Right ventricle myocardium (tissue), 1 donor: ENCODE measurements around a stretch of chr6.

DNA sequence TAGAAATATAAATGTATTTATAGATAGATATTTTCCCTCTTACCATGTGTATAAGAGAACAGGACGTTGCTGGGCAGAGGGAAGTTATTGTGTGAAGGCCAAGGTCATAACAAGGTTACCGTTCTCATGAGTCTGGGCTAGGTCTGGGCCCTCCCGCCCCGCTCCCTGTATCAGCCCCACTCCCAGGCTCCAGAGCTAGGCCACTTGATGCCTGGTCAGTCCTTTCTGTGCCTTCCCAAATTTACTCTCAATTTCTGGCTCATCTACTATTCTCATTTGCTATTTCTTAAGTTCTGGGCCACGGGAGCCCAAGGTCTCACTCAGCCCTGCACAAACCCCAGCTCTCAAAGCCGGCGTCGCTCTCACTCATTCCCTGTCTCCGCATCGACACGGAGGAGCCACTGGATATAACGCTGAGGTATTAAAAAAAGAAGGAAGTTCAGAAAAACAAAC is 96.7 kb downstream of the PSMG4 start:
- PRO-cap, 2 experiments = peak in 1 of 2 experiments; most common minus-strand start position 397 of the sequence (in 1)

DNA sequence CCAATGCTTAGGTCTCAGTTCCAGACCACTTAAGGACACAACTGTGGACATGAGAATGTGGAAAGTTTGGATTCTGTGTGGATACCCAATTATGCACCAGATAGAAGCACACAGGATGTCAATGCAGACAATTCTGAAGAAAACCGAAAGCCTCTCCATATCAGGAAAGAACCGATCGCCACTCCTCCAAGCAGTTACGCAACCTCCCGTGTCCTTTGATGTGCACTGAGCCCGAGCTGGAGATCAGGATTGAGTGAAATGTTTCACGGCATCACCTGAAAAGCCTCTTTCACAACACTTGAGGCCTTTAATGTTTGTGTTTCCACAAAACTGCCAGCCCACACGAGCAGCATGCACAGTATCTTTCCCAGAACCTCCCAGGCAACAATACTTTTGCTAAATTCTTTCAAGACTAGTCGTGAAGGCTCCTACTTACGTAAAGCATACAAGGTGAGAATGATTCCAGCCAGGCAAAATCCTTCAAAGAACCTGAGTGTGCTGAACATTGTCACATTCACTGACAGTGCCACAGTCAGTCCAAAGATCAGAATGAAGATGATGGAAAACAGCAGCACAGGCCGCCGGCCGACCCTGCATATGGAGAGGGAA is 47.0 kb downstream of the SLC22A23 start:
- PRO-cap, 2 experiments = no peak in any of the 2 experiments

DNA sequence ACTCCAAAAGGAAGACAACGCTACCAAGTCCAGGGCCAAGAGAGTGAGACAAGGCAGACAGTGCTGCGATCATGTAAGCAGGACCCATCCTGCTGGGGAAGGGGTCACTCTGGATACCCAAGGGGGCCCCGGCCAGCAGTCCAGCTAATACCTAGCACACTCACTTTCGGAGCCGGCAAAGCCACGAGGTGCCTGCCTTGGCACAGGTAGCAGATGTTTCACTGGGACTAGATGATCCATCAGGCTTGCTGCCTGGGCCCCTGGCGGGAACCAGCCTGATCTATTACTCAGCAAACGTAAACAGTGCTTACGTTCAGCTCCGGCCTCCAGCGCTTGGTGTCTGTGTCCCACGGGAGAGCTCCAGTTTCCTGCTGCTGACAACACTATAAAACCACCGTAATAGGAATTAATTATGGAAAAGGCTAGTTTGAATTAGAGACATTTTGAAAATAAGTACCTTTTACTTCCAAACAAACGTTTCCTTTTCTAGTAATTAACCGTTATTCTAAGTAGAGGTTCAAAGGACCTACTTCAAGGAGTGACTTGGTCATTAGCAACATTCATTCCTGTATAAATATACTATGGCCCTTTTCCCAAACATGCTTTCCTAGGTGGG is 18.6 kb downstream of the SLC22A23 start:
- PRO-cap, 2 experiments = no peak in any of the 2 experiments

DNA sequence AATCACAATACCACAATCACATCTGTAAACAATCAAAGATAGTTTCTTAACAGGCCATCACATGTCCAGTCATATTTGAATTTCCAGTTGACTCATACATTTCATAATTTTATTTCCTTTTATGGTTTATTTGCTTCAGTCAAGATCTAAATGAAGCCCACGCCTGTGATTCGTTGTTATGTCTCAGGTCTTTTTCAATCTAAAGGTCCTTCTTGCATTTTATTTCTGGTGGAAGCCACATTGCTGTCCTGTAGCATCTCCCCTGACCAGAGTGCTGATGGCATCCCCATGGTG is 128.5 kb upstream of the SLC22A23 start:
- PRO-cap, 2 experiments = no peak in any of the 2 experiments

GRCh38 chr6:3722912-3723930 is 28.3 kb downstream of the PXDC1 start:
- PRO-cap, 2 experiments = no peak in any of the 2 experiments

DNA sequence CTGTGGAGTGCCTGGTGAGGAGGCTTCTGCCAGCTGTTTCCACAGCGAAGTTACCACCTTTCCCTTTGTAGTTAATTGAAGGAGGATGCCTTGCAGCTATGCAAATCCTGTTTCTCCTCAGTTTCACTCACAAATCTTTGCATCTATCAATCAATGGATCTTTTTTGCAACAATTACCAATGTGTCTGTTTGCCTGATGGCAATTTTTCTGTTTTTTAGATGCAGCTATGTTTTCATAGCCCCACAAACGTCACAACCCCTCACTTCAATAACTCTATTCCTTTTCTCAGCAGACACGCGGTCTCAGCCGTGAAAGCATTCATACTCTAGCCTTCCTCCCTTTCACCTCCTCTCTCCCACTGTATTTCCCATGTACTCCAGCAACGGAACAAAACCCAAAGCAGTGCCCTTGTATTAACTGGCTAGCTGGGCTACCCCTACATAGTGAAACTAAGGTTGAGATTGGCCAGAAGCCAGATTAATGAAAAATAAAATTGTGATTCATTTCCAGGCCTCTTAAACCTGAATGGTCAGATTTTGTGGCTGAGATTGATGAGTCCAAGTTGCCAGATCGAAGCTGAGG is 19.5 kb downstream of the PXDC1 start:
- PRO-cap, 2 experiments = no peak in any of the 2 experiments

GRCh38 chr6:3797449-3798096 is 46.1 kb upstream of the PXDC1 start:
- PRO-cap, 2 experiments = no peak in any of the 2 experiments

DNA sequence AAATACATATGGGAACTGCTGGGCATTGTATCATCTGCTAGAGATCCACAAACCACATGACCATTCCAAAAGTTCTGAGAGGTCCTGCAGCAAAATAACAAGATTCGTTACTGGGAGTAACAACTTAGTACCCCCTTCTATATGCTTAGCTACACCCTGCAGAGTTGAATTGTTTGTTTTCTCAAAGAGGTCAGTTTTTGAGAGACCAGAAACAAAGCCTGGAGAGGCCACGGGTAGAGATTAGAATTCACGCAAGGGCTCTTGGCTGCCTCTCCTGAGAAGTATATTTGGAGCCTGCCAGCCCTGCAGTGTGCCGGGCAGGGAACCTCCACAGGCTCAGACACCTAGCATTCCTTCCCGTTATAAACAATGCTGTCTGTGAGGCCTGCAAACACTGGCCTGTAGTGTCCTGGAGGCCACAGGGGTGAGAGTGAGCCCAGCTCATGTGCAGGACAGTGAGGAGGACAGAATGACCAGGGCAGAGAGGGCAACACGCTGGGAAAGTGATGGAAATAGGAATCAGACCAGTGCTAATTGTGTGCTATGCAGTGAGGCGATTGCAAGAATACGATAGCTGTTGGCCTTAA is 48.0 kb upstream of the FAM50B start:
- PRO-cap, 2 experiments = no peak in any of the 2 experiments

- PRO-cap, 2 experiments = no peak in any of the 2 experiments
These were observed 7.6 kb upstream of the FAM50B start for GRCh38 chr6:3841549-3842084.

GRCh38 chr6:3886970-3887649 is 37.9 kb downstream of the FAM50B start:
- PRO-cap, 2 experiments = no peak in any of the 2 experiments

DNA sequence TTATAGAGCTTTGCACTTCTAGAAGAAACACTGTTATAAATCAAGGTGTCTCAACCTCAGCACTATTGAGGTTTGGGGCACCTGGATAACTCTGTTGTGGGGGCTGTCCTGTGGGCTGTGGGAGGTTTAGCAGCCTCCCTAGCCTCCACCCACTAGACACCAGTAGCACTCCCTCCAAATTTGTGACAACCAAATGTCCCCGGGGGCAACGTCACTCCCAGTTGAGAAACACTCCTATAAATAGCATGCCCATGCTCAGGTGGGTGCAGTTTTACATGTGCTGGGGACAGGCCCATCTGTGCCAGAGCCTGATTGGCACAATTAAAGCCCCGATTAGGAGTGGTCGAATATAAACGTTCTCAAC is 78.9 kb downstream of the FAM50B start:
- PRO-cap, 2 experiments = no peak in any of the 2 experiments

DNA sequence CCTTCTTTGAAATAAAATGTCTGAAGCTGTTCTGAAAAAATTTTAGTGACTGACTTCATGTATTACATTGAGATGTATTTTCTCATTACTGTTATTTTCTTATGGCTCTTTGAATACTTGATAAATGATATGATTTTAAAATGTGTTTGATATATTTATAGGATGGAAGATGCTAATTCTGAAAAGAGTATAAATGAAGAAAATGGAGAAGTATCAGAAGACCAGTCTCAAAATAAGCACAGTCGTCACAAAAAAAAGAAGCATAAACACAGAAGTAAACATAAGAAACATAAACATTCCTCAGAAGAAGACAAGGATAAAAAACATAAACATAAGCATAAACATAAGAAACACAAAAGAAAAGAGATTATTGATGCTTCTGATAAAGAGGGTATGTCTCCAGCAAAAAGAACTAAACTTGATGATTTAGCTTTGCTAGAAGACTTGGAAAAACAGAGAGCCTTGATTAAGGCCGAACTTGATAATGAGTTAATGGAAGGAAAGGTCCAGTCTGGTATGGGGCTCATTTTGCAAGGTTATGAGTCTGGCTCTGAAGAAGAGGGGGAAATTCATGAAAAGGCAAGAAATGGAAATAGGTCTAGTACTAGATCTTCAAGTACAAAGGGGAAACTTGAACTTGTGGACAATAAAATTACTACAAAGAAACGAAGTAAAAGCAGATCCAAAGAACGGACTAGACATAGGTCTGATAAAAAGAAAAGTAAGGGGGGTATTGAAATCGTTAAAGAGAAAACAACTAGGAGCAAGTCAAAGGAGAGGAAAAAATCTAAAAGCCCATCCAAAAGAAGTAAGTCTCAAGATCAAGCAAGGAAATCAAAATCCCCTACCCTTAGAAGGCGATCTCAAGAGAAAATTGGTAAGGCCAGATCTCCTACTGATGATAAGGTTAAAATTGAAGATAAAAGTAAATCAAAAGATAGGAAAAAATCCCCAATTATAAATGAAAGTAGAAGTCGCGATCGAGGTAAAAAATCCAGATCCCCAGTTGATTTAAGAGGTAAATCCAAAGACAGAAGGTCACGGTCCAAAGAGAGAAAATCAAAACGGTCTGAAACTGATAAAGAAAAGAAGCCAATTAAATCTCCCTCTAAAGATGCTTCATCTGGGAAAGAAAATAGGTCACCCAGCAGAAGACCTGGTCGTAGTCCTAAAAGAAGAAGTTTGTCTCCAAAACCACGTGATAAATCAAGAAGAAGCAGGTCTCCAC is 10.7 kb downstream of the PRPF4B start:
- PRO-cap, 2 experiments = no peak in any of the 2 experiments

DNA sequence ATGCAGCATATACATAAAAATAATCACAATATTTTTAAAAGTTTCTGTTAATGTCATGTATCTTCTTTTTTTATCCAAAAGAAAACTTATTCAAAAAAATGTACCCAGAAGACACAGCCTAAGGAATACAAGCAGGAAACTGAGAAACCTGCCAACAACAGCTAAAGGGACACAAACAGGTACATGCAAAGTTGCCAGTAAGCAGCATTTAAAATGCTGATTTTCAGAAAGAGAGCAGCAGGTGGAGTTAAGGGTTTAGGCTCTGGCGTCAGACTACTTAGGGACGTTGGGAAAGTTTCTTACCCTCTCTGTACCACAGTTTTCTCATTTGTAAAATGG is 13.5 kb downstream of the ECI2 start:
- PRO-cap, 2 experiments = no peak in any of the 2 experiments

DNA sequence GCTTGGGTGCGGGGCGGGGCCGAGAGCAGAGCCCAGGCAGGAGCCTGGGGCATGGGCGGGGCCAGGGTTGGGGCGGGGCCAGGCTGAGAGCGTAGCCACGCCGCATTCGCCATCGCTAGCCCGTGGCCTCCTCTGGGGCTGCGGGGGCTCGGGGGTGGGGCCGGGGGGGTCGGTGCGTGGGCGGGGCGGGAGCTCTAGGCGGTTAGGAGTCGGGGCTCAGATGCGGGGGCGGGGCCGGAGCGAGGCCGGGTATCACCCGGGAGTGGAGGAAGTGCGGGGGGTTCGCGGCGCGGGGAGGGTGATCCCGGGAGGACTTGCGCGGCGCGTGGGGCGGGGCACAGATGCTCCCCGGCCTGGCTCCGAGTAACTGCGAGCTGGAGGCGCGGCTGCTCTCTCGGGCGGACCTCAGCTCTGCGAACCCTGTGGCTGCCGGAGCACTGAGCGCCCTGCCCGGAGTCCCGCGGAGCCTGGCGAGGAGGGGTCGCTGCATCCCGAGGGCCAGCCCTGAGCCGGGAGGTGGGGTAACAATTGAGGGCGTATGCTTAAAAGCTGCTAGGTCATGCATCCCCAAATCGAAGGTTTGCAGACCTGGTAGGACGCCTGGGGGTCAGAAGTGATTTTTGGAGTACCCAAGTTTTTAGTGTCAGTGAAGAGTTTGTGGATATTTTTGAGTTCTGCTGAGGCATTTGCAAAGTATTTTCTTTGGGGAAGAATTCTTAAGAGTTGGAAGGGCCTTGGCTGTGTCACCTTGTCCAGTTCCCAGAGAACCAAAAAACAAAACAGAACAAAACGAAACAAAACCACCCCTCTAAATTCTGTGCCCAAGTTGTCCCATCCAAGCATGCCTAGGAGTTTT is 586 bp upstream of the ECI2 start:
- PRO-cap, 2 experiments = peak in 2 of 2 experiments; most common plus-strand start position 64 of the sequence (in 1)

DNA sequence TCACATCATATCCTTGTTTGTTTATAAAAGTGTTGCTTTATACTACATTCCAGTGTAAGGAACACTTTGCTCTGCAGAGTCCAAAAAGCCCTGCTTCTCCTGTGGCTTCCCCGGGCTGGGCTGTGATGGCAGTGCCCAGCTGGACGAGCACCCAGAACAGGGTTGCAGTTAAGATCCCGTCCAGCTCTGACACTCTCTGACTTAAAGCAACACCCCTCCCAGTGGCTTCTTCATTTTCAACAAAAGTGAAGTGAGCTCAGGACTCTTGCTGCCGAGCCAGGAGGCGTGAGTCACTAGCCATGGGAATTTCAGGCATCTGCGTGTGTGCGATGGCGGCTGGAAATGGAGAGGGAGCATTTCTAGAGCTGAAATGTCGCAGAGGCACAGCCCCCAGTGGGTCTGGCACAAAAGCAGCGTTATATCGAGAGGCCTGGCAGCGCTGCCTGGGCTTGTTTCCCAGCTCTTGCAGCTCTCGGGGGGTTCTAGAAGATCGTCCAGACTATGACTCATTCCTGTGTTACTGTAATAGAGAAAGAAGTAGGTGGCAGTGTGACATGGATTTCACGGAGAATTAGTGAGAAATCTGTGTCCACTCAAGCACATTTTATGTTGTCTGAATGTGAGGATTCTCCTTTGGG is 216.5 kb upstream of the ECI2 start:
- PRO-cap, 2 experiments = peak in 2 of 2 experiments; most common plus-strand start position 305 of the sequence (in 1); most common minus-strand start position 122 of the sequence (in 1)

DNA sequence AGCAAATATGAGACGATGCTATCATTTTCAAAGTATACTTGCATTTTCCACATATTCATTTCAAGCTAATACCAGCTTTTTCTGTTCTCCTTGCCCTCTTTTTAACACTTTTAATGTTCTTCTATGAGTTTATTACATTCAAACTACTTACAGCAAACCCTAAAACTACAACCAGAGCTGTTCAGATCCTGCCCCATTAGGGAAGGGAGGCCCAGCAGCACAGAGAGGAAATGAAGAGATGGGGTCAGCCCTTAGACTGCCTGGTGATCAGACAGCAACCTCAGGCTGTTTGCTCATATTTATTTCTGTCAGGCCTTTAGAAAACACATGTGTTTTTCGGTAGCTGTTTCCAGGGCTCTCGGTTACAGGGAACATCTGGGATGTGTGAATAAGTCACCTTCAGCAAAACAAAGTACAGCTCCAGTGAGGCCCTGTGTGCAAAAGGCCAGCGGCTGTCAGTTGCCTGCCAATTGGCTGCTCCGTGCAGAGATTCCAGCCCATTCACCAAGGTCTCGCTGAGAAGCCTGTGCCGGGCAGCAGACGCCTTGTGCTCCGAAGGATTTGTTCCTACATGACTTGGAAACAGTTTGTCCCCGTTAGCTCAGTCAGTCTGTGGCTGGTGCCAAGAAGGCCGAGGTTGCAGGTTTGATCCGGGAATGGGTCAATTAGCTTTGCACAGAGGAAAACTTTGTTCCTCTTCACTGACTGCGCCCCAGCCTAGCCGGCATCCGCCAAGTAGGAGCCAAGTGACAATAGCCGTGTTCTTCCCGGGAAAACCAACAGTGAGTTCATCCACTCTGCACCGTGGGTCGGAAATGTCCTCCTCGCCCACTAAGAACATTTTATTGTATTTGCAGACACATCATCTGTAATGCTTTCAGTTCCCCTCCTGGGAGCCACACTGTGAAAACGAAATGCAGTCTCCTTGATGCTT is 315.6 kb upstream of the CDYL start:
- PRO-cap, 2 experiments = peak in 2 of 2 experiments; most common plus-strand start position 507 of the sequence (in 1); most common minus-strand start position 386 of the sequence (in 2)

DNA sequence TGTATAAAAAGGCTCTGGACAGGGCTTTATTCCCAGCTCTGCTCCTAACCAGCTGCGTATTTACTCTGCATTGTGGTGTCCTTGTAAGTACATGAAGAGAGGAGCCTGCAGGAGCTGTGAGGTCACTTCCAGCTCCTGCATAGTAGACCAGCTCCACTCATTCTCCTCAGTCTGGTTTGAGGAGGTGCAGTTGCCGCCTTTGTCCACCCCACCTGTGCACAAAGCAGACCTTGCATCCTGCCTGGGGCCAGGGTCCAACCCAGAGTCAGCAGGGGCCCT is 211.1 kb upstream of the CDYL start:
- PRO-cap, 2 experiments = no peak in any of the 2 experiments

GRCh38 chr6:5447476-5448122 is 186.3 kb downstream of the FARS2 start:
- PRO-cap, 2 experiments = no peak in any of the 2 experiments

DNA sequence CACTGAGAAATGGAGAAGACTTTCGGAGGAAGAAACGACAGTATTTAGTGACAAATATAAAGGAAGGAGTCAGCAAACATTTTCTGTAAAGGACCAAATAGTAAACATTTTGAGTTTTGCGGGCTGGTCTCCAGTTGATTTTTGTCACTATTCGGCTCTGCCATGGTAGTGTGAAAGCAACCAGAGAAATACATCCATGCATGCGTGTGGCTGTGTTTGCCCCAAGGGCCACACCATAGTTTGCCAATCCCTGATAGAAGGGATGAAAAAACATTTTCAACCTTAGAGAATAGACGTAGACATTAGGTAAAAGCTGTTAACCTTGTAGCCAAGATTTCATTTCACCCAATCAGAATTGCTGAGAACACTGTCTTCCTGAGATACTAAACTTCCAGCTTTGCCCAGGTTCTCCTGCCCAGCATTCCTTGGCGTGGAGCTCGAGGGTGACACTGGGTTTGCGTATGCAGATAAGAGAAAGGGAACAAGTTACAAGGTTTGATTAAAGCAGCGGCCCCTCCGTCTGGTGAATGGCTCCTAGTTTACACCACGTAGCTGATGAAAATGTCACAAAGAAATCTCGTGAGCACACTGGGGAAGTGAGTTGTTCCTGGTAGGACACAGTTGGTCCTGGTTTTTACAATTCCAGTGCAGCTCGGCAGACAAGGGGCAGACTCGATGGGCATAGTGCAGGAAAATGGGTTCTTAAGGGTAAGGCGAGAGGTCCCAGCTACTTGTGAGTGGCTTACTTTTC is 247.7 kb downstream of the FARS2 start:
- PRO-cap, 2 experiments = peak in 1 of 2 experiments; most common plus-strand start position 639 of the sequence (in 1)

DNA sequence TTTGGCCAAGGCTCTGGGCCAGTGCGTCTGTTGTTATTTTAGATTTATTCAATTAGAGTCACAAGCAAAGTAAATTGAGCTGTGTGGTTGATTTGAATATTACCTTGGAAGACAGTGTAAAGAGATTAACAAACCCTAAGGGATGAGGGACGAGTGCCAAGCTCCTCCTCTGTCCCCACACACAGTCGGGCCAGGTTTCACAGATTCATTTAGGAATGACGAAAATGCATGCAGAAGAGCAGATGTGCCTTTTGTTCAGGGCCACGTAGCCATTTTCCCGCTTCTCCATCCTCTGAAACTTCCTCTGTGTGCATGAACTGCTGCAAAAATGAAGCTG is 361.5 kb downstream of the NRN1 start:
- PRO-cap, 2 experiments = no peak in any of the 2 experiments